Camera-type eye (tissue), 1 donor: ENCODE measurements around the genes DOK7, JAKMIP1 and MAN2B2.

DNA sequence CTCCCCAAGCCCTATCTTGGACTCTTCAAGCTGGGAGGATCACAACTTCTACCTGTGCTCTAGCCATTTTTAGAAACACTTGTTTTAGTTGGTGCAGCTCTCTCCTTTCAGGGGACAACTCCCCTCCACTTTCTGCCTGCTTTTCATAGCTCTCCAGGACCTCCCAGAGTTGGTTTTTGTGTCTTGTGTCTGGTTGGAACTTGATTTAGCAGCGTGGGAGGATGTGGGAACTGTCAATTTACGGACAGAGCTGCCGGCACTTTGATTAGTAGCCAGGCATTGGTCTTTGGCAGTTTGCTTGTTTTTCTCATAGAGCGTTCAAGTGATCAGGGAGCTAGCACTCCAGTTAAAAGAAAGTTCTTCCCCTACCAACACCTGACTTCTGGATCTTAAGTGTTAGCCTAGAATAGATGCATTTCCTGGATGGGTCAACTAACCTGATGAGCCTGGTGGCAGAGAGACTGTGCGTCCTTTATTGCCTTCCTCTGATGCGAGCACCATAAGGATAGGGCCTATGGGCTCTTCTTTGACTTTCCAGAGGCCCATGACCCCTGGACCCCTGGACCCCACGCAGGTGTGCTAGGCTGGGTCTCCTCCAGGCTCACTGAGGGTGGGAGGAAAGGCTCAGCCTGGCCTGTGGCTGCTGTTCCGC is 6.6 kb downstream of the RGS12 start:
- RAMPAGE, long total RNA = no peak

DNA sequence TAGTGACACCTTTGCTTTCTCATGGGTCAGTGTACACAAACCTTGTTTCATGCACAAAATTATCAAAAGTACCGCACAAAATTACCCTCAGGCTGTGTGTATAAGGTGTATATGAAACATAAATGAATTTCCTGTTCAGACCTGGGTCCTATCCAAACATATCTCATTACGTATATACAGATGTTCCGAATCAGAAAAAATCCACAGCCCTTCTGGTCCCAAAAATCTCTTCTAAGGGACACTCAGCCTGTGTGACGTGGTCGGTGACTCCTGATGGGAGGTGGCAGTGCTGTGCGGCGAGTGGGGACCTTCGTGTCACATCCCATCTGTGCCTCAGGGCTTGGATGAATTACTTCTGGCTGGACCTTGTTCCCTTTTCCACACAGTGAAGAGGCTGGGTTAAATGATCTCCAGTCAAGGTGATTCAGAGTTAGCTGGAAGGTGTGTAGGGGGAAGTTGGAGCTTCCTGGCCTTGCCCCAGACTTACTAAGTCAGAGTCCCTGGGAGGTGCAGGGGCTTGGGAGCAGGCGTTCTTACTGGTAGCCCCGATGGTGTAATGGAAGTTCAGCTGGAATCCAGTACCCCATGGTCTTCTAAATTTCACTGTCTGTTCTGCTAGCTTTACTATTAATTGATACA is 18.9 kb downstream of the RGS12 start:
- RAMPAGE, long total RNA = no peak

GRCh38 chr4:3366642-3367277 is 73.9 kb downstream of the RGS12 start:
- RAMPAGE, long total RNA = no peak

GRCh38 chr4:3462020-3462299 is 1.1 kb upstream of the DOK7 start:
- RAMPAGE, long total RNA = no peak

- RAMPAGE, long total RNA = no peak
Observed at GRCh38 chr4:3462788-3463616, at the start of gene DOK7. Gene DOK7, plus strand, starts transcription at chr4:3463306.

- RAMPAGE, long total RNA = no peak
Observed at GRCh38 chr4:3630732-3631121, 98.5 kb upstream of the LRPAP1 start.

DNA sequence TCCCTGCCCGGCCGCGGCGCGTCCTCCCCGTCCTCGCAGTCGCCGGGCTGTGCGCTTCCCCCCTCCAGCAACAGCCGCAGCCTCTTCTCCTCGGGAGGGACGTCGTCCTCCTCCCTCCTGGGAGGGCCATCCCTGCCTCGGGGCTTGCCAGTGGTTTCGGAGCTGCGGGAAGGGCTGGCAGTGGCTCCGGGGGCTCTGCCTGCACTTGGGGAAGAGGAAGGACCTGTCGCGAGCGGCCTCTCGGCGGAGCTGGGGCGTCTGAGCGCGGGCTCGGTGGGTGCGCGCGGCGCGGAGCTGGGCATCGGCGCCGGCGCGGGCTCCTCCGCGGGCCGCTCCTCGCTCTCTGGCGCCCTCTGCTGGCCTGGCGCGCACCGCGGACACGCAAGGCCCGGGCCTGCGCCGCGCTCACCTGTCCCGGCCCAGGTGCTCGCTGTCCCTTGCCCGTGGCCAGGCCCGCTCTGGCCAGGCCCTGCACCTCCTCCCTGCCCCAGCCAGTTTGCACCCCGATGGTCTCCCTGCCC is 119.4 kb downstream of the OTOP1 start:
- RAMPAGE, long total RNA = no peak

GRCh38 chr4:4273284-4273816 is 16.6 kb downstream of the LYAR start:
- RAMPAGE, long total RNA = no peak

DNA sequence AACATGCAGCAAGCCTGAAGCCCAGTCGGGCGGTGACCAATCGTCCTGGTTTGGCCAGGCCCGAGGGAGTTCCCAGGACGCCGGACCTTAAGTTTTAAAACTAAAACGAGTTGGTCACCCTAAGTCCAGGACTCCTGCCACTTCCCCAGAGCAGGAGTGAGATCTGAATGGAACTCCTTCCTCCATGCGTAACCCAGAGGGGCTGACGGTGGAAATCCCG is 294 bp downstream of the LYAR start:
- RAMPAGE, long total RNA = no peak

DNA sequence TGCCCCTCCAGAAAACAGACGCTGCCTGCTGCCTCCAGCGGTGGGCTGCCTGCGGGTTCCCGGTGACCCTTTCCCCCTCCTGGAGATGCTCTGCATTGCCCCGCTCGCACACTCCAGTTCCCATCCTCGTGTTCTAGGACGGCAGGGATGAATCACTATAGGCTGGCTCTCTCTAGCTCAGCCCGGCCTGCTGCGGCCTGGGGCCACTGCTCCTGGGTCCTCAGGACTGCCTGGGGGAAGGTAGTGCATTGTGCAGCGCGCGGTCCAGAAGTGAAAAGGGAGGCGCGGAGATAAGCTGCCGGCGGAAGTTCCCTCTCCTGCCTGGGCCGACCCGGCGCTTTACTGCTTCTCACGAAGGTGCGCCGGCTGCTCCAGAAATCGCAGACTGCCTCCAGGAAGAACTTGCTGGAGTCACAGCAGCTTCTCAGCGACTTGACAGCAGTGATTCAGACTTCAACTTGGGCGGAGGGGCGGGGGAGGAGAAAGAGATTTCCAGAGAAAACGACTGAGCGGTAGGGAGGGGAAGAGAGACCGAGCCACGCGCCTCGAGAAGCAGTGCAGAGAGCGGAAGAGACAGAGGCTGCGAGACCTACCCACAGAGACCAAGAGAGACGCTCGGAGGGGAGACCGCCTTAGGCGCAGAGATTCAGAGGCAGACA is 6.7 kb upstream of the MSX1 start:
- RAMPAGE, long total RNA = no peak

GRCh38 chr4:4859877-4860280 is 414 bp downstream of the MSX1 start:
- RAMPAGE, long total RNA = no peak

GRCh38 chr4:5032951-5033921 is 14.0 kb upstream of the CYTL1 start:
- RAMPAGE, long total RNA = no peak

DNA sequence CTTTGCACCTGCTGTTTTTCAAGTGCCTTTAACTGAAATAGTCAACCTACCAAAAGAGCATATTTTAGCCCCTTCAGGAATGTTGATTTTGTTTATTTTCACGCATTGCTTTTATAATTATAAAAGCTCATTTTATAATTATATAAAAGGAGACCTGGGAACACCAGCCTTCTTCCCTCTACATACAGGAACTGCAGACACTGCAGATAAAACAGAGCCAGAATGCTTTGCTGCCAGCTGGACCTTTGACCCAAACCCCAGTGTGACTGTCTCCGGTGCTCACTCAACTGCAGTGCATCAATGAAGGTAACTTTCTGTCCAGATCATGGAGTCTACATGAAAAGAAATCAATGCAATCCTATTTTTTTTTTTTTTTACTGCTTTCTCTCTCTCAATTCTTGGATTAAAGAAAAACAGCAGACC is 182.3 kb downstream of the EVC2 start:
- RAMPAGE, long total RNA = no peak

DNA sequence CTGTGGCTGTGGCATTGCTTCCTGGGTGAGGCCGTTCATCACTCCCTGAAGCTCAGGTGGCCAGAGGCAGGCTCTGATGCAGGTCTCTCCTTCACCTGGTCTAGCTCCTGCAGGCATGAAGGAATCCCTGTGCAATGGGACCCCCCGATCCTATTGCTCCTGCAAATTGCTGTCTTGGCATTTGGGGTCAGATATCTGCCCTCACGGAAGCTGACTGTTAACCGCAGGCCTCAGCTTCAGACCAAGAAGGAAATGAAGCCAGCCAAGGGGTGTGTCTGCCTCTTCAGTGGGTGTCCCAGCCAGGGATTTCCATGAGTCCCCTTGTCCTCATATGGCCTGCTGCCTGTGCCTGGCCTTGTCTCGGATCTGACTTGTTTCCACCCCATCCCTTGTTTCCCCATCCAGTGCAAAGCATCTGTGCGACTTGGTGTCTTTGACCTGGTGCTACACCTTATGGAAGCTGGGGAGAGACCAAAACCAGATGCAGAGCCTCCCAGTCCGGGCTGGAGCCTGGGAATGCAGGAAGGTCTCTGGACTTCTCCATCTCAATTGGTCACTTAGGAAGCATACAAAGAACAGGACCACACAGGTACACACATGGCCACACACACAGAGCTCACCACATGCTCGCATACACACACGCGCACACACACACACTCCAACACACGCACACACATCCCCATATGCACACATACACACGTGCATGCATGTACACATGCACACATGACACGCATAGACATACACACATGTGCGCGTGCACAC is 65.7 kb downstream of the CRMP1 start:
- RAMPAGE, long total RNA = no peak

DNA sequence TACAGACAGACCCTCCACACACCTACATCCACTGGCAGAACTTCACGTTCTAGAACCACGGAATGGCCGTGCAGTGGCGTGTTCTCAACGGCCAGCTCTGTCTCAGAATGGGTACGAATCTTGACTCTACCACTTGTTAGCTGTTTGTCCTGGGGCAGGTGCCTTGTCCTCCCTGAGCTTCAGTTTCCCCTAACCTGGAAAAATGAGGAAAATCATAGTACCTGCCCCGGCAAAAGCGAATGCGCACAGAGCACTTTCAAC is 61.8 kb downstream of the JAKMIP1 start:
- RAMPAGE, long total RNA = no peak

- RAMPAGE, long total RNA = no peak
Observed at GRCh38 chr4:6177853-6178365, 22.4 kb downstream of the JAKMIP1 start.

GRCh38 chr4:6200062-6200872 is at the start of gene JAKMIP1:
Gene JAKMIP1, minus strand, starts transcription at chr4:6200549.
- RAMPAGE, long total RNA = no peak

DNA sequence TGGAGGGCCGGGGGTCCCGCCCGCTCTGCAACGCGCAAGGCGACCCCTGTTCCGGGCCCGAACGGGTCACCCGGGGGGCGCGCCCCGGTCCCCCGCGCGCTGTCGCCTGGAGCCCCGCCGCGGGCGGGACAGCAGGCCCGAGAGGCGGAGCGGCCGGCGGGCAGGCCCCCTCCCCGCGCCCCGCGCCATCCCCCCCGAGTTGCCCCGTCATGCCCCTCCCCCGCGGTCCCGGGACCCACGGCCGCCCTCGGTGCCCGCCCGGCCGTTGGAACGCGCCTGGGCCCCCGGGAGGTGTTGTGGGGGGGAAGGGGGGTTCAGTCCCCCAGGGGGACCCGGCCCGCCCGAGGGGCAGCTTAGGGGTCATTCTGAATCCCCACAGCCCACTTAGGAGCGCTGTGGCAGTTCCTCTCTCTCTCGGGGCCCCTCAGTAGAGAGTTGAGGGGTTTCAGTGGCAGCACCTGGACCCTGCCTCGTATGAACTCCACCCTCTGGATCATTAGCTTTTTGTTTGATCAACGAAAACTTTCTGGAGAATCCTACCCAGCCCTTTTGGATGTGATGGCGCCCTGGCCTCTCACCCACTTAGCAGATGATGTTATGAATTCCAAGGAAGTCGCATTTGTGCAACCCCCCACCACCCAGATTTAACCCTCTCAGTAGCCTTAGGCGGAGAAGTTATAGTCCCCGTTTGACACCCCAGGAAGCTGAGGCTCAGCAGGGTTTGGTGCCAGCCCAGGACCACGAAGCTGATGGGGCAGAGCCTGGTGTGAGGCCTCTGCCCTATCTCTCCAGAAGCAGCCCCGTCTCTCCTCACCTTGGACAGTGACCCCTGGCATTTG is 738 bp downstream of the WFS1 start:
- RAMPAGE, long total RNA = no peak

GRCh38 chr4:6574328-6575816 is at the start of gene MAN2B2:
Gene MAN2B2, plus strand, starts transcription at chr4:6575189.
- RAMPAGE, long total RNA = no peak

DNA sequence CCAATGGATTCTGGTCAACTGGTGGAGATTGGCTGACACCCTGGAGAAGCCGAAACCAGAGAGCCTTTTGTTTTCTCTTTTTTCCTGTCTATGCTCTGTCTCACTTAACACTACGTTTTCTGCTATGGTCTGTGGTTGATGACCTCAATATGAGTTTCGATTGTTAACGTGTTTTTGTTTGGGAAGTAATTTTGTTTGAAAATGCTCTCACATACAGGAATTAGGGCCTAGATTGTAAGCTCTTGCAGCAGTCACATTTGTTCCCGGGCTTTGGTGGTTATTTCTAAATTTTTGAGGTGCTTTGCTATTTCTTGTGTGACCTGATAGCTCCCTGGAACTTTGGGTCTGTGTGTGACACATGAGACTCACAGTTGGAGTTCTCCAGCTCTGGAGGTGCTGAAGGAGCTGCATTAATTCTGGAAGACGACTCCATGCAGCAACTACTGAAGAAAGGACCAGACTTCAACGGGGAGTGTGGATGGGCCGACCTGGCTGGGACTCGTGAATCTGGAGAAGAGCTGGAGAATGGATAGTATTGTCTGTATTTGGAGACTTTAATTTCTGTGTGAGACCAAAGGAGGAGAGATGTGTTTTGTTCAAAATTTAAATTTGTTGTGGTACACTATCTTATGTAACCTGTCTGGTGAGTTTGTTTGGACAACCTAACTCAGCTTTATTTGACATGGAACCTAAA is 1.4 kb downstream of the MRFAP1 start:
- RAMPAGE, long total RNA = no peak